Cardiac muscle cell (in vitro differentiated cells and primary cell): ENCODE results near the genes CCNI and ANTXR2.

DNA sequence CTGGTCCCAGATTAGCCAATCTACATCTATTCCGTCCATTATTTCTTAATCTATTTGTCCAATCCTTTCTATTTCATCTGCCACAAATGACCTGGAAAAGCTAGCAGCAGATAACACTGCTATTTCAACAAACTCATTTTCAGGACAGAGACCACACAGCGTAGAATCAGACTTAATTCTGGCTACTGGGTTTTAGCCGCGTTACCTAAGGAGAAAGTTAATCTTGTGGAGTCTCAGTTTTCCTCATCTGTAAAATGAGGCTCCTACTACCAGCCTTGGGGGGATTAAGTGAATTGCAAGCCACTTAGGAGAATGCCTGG lies 1.5 kb downstream of the CCNI start:
- RAMPAGE, long total RNA: no peak
- RRBS: no CpG with 5 or more reads among the region's 4 CpGs

- RAMPAGE, long total RNA: start-site peak on the minus strand at chr4:77075963-77075979, 29 and 20 reads in 2 replicates; start-site peak on the plus strand at chr4:77076080-77076117, 24 and 35 reads in 2 replicates
- RRBS: under 1% methylated on average over 9 of the region's 46 CpGs
These were observed at the start of gene CCNI for GRCh38 chr4:77075869-77076554. CCNI (minus strand) TSS chr4:77075989.

DNA sequence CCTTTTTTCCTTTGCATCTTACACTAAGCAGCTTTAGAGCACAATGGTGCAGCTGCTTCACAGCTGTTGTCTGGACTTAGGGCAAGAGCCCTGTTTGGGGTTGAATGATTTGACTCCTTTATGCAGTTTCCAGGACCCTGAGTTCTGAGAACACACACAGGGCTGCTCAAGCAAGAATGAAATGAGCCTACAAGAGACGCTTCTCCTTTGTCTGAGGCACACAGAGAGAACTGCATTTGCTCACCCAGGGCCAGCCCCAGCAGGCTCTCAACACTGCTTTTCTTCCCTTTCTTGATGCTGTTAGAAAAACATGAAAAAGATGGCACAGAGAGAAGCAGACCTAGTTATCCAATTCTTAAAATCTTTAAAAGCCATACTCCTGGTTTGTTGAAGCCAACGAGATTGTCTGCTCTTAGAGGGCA lies 20.3 kb downstream of the CCNG2 start:
- RAMPAGE, long total RNA: no peak
- RRBS: no CpG with 5 or more reads among the region's 2 CpGs

GRCh38 chr4:77795031-77795978 lies 23.9 kb downstream of the CNOT6L start:
- RAMPAGE, long total RNA: no peak
- RRBS: no CpG with 5 or more reads among the region's 8 CpGs

DNA sequence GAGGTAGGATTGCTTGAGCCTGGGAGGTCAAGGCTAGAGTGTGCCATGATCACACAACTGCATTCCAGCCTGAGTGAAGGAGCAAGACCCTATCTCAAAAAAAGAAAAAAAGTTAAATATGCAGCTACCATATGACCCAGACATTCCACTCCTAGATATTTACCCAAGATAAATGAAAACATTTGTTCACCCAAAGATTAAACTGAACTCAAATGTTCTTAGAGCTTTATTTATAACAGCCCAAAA lies 20.4 kb downstream of the CNOT6L start:
- RAMPAGE, long total RNA: no peak

GRCh38 chr4:77905901-77906346 lies 43.3 kb downstream of the MRPL1 start:
- RAMPAGE, long total RNA: no peak

GRCh38 chr4:77921402-77922278 lies 59.0 kb downstream of the MRPL1 start:
- RAMPAGE, long total RNA: no peak
- RRBS: no CpG with 5 or more reads among the region's 6 CpGs

GRCh38 chr4:78553375-78554120 lies 2.0 kb downstream of the ANXA3 start:
- RAMPAGE, long total RNA: no peak
- RRBS: no CpG with 5 or more reads among the region's 2 CpGs

DNA sequence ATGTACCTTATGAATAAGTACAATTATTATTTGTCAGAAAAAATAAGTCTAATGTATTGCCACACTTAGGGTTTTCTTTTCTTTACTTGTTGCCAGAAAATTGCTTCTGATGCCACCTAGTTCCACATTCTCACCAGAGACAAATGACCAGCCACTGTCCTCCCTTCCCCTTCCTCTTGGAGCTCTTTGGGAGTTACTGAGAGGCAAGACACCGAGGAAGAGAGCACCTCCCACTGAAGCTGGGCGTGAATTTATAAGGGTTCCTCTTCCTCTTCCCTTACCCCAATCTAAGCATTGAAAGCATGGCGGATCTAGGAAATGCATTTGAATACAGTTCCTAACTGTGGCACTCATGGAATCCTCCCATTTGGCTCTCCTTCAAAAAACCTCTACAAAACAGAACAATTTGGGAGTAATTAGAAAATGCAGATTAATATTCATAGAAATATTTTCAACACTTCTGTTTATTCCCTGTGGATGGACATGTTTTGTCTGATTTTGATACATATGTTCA lies 30.1 kb downstream of the ANXA3 start:
- RAMPAGE, long total RNA: no peak
- RRBS: no CpG with 5 or more reads among the region's 3 CpGs

GRCh38 chr4:78656923-78657260 lies 105.3 kb downstream of the ANXA3 start:
- RAMPAGE, long total RNA: no peak
- RRBS: no CpG with 5 or more reads among the region's 7 CpGs

GRCh38 chr4:78691284-78691795 lies 84.8 kb upstream of the BMP2K start:
- RAMPAGE, long total RNA: no peak
- RRBS: no CpG with 5 or more reads among the region's 3 CpGs

GRCh38 chr4:78783684-78784959 lies 8.0 kb downstream of the BMP2K start:
- RAMPAGE, long total RNA: no peak
- RRBS: no CpG with 5 or more reads among the region's 7 CpGs

GRCh38 chr4:78794296-78795669 lies 18.6 kb downstream of the BMP2K start:
- RAMPAGE, long total RNA: no peak
- RRBS: no CpG with 5 or more reads among the region's 14 CpGs

DNA sequence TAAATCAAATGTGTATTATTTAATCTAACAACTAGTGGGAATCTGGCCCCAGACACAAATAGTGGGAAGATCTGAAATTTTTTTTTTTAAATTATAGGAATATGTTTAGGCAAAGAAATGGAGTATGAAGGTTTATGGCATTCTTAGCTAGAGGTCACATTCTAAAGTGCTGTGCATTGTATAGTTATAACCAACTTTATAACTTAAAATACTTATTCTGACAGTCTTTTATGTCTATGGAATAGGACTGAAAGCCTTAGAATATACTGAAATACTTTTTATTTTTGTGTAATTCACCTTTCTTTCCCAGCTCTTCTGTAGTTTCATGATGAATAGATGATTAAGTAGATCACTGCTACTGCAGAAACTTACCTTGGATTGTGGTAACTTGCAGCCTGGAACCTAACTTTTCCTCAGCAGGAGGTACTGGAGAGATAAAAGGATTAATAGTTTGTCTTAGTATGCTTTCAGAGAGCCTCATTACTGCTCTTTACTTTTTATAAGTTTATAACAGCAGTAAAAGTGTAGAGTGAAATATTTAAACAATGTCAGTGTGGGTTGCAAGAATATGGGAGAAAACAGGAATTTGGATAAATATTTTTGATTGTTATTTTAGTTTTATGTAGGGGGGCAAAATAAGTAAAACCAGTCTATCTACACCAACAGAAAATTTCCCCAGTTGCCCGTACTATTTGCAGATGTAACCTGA lies 33.3 kb downstream of the PAQR3 start:
- RAMPAGE, long total RNA: no peak
- RRBS: no CpG with 5 or more reads among the region's 1 CpG

DNA sequence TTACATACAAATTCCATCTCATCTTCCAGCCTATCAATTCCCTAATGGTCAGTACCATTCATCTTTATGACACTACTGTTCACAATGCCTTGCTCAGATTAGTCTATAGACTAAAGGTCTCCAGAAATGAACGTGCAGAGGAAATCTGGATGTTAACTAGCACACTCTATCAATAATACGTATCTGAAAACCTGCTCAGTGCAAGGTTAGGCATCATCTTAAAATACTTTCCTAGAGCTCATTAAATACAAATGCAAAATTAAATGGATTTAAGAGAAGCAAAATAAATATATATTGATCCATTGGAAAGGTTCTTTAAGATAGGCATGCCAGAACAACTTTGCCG lies 3.7 kb downstream of the PAQR3 start:
- RAMPAGE, long total RNA: no peak
- RRBS: no CpG with 5 or more reads among the region's 3 CpGs

- RAMPAGE, long total RNA: no peak
- RRBS: no CpG with 5 or more reads among the region's 3 CpGs
These were observed 2.5 kb downstream of the ANTXR2 start for GRCh38 chr4:80070251-80071268.

DNA sequence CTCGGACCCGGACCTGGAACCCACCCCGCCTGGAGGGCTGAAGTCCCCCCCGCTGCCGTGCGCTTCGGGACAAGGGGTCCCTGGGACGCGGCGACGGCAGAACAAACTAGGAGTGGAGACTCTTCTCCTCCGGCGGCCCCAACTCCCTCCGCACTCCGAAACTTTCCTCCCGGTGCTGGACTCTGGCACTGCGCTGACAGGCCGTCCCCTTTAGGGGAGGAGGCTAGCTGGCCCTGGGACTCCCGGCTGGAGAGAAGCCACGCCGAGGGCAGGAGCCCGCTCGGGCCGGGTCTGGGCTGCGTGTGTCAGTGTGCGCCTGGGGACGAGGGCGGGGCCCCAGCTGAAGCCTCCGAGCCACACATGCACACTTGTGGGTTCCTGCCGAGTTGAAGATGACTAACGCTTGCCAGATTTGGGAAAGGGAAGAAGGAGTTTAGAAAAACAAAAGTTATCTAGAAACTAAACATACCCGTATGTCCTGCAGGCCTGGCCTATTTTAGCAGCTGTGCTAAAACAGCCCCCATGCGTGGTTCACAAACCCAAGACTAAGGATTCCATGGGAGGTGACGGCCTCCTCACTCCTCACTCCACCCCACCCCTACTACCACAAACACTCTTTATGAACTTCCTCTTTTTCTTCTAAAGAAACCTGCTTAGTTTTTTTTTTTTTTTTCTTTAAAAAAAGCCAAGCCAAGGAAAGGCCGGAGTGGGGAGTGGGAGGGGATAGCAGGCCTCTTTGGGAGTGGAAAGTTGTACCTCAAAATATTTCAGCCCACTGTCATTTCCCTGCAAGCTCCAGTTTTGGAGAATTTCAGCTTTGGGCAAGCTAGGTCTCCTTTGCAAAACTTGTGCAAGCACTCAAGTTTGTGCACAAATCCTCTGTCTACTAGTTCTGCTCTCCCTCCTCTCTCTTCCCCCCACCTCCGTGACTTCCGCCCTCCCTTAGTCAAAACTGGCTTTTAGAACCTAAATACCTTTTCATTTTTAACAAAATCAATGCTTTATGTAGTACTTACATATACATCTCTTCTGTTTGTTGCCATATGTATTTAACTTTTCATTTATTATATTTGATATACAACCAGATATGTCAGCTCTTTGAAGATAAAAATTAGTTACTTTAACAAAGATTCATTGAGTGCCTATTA lies at the start of gene ANTXR2:
Gene ANTXR2 (minus strand): TSS at position 304 of the 1,148 bp plus-strand sequence.
- RAMPAGE, long total RNA: no peak
- RRBS: 2% methylated on average over 15 of the region's 37 CpGs

GRCh38 chr4:80173416-80173846 lies 23.9 kb upstream of the PRDM8 start:
- RAMPAGE, long total RNA: no peak

DNA sequence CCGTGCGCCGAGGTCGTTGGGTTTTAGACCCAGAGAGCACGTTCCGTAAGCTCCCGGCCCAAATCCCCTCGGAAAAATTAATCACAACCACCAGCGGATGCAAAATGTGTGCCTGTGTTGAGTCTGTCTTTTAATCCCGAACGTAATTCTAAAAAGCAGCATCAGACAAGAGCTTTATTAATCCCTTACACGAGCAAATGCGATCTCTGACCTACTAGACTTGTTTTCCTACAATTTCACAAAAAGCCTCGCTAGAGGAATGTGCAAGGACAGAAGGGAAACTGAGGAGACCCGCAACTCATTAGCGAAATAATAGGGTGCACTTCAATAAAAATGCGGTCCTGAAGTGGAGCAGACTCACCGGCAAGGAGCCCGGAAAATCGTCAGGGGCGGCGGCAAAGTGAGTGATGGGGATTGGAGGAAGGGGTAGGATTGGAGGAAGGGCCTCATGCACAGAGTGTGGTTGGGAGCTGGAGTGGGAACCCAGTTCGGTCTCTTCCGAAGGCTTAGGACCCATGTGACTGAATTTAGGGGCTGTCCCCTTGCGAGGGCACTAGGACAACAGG lies 12.1 kb upstream of the PRDM8 start:
- RAMPAGE, long total RNA: no peak
- RRBS: no CpG with 5 or more reads among the region's 25 CpGs

DNA sequence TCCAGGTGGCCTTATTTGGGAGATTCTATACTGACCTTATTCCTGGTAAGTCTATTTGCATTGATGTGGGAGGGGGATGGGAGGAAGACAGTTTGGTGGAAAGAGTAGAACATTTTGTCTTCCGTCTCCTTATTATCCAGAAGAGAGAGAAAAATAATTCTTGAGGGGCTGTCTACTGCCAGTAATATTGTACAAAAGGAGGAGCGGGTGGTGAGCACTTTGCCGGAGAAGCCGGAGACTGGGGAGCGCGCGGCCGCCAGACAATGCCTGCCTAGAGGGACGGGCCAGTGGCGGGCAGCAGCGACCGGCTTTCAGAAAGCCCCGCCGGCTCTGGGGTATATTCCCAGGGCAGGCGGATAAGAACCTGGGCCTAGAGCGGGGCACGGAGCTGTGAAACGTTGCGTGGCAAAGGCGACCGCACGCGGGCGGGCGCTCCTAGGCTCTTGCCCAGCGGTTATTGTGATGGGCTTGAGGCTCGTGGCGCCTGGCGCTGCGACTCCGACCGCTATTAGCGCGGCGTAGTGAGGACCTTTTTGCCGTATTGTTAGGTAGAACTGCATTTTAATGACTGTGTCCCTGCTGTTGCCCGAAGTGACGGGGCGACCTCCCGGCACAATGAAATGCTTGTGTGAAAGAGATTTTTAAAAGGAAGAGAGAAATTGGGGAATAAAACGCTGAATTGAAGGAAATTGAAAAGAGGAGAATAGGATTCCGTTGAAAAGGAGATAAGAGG lies 582 bp downstream of the PRDM8 start:
- RAMPAGE, long total RNA: no peak
- RRBS: 5% methylated on average over 9 of the region's 42 CpGs